Frontal cortex (tissue), 2 donors: ENCODE measurements around a stretch of chr11.

- RAMPAGE, long total RNA = no peak
Measured at GRCh38 chr11:119888323-119888522, 159.2 kb upstream of the NECTIN1 start.

DNA sequence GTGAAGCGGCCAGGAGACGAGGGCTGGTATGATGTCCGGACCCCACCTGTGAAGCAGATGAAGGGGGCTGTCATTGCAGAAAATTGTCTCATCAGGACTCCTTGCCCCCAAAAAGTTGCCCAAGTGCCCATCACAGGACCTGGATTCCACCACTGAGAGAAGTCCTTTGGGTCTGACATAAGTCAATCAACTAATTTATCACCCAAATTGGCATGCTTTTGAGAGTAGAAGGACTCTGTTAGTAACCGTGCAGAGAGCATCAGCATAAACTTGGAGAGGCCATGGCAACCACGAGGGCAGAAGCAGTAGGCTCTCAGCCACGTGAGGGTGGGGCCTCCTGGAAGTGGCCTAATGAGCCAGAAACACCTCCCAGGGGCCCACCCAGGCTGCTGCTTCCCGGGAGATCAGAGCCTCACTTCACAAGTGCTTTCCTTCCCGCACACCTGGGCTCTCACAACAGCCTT is 17.3 kb downstream of the TRIM29 start:
- RAMPAGE, long total RNA = no peak

DNA sequence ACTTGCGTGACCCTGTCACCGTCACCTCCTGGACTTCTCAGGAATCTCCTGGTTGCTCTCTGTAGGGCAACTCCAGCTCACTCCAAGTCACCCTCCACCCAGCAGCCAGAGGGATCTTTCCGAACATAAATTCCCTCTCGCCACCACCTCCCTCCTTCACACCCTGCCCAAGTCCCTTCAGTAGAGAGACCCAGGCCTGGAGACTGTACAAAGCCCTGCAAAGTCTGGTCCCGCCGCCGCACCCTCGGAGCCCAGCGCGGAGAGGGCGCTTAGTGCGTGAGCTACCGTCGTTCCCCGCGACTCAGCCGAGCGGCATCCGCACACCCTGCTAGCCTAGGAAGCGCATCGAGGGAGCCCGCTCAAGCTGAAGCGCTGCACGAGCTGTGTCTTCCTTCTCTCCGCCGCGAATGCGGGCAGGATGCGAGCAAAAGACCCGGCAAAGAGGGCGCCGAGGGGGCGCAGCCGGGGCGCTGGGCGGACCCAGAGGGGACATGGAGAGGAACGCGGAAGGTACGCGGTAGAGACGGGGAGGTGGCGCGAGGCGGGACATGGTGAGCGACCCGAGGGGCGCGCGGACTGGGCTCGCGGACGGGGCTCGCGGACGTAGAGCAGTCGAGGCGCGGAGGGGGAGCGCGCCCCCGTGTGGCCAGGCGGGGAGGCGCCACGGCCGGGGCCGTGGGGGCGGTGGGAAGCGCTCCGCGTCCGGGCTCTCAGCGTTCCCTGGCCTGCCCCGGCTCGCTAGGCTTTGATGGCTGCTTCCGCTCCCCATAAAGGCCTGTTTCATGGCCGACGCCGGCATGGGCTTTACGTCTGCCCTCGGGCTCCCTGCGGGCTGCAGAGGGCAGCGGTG is 31.0 kb upstream of the TRIM29 start:
- RAMPAGE, long total RNA = no peak

GRCh38 chr11:120193036-120193783 is 17.6 kb upstream of the OAF start:
- RAMPAGE, long total RNA = no peak

- RAMPAGE, long total RNA = no peak
Measured at GRCh38 chr11:120217855-120218984, 7.4 kb downstream of the OAF start.

- RAMPAGE, long total RNA = no peak
Measured at GRCh38 chr11:120338473-120339375, 2.5 kb downstream of the ARHGEF12 start.

DNA sequence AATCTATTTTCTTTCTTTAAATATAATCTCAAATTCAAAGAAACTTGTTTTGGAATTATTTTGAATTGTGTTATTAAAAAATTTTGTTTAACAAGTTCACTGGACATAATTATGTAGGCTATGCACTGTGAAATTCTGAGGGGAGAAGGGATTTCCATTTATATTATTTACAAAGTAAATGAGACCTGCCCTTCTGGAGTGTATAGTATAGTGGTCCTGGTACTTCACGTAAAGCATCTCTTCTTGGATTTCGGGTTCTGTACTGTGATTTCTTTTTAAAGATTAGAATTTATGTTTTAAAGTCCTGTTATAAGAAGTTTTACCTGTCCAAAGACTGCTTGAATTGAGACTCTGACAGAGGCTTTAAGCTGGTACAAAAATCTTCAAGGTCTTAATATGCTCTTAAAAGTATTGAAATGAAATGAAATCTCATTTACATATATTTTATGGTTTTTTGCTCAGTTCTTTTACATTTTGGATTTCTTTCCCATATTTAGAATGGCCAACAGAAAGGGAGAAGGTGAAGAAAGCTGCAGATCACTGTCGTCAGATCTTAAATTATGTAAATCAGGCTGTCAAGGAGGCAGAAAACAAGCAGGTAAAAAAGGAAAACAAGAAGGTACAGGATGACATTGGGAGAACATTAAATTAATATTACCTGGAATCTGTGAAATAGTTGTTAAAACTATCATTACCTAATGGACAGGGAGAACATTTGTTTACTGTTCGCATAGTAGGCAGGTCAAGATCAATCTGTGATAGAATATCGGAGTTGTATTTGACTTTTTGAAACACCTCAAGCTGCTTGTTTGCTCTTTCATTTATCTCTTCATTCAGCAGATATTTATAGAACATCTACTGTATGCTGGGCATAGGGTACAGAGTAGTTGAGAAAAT is 42.5 kb upstream of the GRIK4 start:
- RAMPAGE, long total RNA = no peak

DNA sequence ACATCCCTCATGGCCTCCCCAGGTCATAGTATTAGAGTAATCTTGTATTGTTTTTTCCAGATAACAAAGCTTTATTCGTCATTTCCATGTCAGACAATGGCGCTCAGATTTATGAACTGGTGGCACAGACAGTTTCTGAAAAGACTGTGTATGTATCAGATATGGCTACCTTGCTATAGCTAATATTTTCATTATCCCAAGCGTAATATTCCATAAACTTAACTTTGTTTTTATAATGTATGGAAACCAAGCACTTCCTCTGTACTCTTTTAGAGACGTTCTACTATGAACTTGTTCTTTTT is 35.0 kb upstream of the GRIK4 start:
- RAMPAGE, long total RNA = no peak

- RAMPAGE, long total RNA = no peak
Measured at GRCh38 chr11:120546464-120547566, 35.3 kb downstream of the GRIK4 start.

GRCh38 chr11:120952804-120953026 is 71.2 kb upstream of the TBCEL start:
- RAMPAGE, long total RNA = no peak

GRCh38 chr11:121309294-121310267 is 17.0 kb downstream of the SC5D start:
- RAMPAGE, long total RNA = no peak

- RAMPAGE, long total RNA = no peak
Measured at GRCh38 chr11:121422552-121423195, 29.4 kb upstream of the SORL1 start.

DNA sequence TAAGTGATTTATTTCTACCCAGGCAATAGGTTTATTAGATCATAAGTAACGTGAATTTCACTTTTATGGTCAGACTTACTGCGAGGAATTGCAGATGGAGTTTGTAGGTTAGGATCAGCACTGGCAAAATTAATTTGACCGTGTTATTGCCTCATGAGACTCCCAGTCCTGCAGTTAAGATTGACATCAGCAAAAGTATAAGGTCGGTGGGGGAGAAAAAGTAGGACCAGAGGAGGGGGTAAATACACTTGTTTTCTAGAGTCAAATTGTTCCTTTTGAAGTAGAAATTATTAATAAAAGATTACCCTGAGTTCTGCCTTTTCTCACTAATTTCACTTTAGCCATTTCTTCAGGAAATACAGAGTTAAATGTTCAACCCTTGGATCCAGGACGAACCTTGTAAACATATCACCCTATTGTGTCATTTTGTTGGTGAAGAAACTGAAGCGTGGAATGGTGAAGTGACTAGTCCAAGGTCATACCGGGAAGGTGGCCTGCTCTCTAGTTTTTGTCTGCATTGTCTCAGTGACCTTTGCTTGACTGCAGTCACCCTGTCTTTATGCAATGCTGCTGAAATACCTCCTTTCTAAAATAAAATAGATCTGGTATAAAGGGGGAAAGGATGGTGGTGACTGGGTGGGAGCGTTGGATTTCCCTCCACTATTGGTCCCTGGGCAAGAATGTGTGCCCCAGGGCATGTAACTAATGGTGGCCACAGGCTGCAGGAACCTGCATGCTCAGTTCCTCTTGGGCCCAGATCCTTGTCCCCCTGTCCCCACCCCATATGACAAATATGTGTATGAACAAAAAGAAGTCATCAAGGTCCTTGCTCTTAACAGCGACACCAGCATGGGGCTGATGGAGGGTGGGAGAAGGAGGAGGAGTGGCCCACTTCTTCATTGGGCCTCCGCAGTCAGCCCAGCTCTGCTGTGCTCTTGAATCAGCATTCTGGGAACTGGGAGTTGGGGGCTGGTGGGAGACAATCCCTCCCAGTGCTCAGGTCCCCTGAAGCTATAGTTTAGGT is 1.5 kb downstream of the SORL1 start:
- RAMPAGE, long total RNA = no peak

DNA sequence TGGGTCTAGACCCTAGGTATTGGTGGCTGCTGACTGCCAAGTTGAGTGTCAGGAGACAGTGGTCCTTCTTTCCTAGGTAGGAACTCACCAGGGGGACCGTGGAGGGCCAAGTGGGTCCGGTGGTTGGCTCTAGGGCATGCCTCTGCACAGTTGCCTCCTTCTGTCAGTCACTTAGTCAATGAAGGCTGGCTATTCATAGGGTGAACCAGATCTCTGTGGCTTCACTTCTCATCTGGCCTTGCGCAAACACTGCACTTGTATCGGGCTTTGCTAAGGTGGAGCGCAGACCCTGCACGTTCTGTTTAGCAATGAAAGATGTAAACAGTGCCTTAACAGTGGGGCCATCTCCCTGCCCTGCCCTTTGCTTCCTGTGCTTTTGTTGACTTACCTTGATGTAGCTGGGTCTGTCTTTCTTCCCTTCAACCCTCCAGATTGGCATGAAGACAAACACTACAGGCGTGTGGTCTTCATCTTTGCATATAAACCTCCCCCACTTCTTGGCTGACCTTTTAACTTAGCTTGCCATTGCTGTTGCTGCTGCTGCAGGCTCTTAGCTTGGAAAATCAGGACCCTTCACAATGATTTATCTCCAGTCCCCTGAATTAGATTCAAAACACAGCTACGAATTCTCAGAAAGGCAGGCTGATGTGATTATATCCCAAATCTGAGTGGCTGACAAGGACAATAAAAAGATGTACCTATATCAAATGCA is 7.4 kb downstream of the SORL1 start:
- RAMPAGE, long total RNA = no peak

GRCh38 chr11:121612475-121612990 is 160.4 kb downstream of the SORL1 start:
- RAMPAGE, long total RNA = no peak

DNA sequence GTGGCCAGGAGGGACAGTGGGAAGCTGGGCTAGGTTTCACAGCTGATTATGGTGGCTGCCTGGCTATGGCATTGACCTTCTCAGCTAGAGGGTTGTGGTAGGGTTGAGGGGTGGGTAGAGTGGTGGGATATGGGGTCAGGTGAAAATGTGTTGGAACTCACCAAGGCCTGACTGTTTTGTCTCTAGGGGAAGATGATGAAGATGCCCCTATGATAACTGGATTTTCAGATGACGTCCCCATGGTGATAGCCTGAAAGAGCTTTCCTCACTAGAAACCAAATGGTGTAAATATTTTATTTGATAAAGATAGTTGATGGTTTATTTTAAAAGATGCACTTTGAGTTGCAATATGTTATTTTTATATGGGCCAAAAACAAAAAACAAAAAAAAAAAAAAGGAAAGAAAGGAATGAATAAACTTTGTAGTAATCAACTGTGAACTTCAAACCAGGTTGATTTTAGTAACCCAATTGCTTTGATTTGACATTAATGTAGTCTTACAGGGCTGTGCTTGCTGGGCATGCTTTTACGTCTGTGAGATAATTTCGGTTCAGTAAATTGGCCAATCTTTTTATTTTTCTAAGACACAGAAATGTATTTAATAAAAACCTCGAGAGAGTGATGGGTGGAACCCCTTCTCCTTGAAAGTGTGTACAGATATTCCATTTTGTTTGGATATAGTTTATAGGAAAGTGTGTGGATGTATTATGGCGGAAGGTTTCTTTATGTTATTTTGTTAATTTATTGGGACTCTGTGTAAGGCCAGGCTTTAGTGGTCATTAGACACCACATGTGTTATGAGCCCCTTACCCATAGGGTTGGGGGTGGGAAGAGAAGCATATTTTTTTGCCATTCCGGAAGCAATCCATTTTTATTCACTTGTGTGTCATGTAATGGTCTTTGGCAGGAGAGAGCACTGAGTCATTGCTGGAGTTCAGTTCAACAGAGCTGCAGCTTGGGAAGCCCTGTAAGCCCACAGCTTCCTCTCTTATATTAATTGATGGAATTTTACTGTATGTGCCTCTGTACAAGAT is 177.5 kb downstream of the SORL1 start:
- RAMPAGE, long total RNA = no peak

- RAMPAGE, long total RNA = no peak
Measured at GRCh38 chr11:121632598-121633700, 180.8 kb downstream of the SORL1 start.

- RAMPAGE, long total RNA = no peak
Measured at GRCh38 chr11:121722280-121723325, 270.5 kb downstream of the SORL1 start.

DNA sequence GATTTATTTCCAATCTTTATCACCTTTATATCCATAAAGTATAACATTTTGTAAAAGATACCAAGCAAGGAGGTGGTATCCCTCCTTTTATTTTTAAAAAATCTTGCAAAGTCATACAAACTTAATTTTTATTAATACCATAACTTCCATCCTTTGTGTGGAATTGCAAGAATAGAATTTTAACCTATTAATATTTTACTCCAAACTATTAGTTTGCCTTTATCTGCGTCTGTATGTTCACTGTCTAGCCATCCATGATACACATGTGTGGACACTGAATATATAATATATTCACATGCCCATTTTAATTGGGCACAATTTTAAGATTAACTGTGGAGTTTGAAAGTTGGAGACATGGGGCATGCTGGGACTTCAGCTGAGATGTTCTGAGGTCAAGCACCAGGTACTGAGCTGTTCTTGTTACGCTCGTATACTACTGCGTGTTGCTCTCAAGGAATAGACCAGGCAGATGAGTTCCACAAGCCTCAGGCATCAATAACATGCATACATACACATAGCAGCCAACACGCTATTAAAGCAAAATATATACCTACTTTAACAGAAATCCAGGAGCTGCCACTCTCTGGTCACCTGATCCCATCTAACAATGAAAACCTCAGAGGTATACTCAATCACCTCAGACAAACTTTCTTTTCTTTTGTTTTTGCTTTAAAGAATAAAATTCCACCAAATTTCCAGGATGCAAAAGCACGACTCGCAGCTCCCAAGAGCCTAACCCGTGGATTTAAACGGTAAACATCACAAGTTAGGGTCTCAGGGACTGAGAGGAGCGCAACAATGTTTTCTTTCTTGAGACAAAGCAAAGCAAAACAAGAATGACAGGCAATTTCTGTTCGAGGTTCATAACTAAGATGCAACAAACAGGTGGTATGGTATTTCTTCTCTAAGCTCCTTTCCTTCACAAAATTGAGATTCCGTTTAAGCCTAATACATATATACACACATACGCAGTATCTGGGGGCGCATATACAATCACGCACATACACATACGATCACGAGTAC is 16.7 kb downstream of the BLID start:
- RAMPAGE, long total RNA = no peak

DNA sequence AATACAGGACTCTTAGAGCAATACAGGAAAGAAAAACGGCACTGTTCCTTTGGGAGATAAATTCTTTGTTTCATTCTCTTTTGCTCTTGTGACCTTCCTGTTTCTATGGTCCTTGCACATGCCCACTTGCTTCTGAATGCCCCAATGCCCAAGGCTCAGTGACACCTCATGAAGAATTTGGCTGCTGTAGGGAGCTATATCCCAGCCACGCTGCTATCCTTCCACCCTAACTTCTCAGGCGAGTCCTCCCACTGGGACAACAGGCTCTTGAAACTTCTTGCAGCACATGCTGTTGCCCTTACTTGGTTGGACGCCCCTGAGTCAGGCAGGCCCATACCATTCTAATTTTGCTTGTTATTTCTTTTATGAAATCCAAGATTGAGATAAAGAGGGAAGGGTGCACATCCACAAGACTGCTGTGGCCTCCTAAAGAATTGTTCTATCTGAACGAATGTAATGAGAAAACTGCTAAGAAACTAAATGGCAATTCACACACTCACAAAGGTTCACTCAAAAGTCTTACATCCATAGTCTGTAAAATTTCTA is 57.6 kb upstream of the BLID start:
- RAMPAGE, long total RNA = no peak